Foreskin keratinocyte (primary cell): ENCODE results near the genes PON1 and DLX6.

DNA sequence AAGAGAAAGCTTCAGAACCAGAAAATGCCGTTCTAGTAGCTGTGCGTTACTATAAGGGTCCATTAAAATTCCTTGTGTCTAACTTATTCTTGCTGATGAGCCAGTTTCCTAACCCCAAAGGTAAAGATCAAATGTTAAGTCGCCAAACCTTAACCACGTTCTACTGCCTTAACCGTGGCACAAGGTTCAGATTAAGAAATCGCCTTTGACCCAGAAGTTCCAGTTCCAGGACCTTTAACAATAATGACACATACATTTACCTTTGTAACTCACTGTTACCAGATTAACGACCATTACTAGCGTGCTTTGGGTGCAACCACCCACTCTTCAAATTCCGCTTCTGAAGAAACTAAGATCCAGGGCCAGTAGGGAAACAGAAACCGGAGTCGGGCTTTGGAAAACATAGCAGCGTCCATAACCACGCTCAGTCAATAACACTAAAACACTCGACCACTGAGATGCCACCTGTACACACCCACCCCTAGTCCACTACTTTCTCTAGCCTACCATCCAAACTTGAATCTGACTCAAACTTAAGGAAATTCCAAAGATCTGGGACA is 596 bp downstream of the BET1 start:
- RAMPAGE, total RNA, result no peak

- RAMPAGE, total RNA, result no peak
These were observed 48.3 kb upstream of the BET1 start for GRCh38 chr7:94052491-94052831.

DNA sequence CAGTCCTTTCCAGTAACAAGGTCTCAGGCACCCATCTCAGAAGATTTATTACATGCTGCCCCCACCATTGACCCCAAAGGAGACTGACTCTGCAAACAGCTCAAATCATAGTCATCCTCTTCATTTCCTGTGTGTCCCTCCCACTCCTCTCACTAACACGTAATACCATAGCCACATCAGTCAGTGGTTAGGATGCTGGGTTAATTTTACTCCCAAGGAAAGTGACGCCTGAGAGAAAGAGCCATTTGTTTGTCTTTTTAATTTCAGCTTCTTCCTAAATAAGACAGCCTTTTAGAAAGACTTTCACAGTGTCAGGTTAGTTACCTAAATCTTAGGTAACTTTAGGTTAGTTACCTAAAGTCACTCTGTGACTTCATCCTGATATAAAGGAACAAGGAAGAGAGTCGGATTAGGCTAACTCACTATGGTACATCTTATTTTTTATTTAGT is 56.7 kb upstream of the BET1 start:
- RAMPAGE, total RNA, result no peak

DNA sequence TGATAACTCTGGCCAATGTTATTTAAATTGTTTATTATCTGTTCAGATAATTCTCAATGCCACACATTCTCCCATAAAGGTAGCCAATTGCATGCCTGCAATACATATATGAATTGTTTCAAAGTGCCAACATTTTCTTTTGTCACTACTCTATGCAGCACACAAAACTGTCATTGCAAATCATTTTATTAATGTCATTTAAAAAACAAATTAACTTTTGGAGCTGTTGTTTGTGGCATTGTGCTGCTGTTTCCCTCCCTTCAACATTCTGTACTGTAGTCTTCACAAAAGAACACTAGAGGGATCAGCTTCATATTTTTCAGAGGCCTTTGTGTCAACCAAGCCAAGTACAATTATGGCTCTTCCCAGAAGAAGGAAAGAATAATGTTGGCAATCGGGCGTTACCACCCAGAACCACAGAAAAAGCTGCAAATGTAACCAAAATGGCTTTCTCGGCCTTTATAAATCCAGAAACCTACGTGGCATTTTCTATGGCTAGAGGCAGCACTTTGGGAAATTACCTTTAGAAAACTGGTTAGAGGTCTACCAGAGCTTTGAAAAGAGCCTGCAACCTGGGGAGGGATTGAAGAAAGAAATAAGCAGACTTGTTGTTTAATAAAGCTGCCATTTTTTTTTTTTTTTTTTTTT is 98.9 kb upstream of the COL1A2 start:
- RAMPAGE, total RNA, result no peak

GRCh38 chr7:94393163-94393958 is 1.3 kb upstream of the COL1A2 start:
- RAMPAGE, total RNA, result no peak

- RAMPAGE, total RNA, result no peak
These were observed 22.8 kb downstream of the COL1A2 start for GRCh38 chr7:94417559-94417917.

- RAMPAGE, total RNA, result no peak
These were observed 164.0 kb downstream of the PPP1R9A start for GRCh38 chr7:95071352-95071779.

GRCh38 chr7:95324260-95324963 is at the start of gene PON1:
TSS of gene PON1 (minus strand) at chr7:95324532.
- RAMPAGE, total RNA, result no peak

DNA sequence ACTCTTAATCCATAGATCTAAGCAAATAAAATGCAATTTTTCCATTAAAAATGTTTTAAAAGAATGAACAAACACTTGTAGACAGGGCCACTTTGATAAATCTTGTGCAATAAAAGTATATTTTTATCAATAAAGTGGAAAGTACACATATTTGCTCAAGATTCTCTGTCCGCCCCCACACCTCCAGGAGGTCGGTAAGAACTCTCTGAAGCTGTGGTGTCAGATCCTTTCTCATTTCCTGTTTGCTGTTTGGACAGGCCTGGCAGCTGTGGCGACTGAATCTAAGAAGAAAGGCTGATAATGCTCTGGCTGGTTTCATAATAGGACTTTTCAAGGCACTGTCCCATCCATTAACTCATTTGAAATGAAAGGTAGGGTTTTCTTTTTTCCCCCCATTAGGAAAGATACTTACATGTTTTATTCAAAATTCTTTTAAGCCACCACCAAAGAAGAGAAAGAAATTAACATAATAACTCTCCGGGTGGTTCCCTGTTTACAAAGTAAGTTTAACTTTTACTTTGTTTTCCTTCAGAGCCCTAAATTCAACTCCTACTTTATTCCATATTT is 15.2 kb upstream of the ASB4 start:
- RAMPAGE, total RNA, result no peak

DNA sequence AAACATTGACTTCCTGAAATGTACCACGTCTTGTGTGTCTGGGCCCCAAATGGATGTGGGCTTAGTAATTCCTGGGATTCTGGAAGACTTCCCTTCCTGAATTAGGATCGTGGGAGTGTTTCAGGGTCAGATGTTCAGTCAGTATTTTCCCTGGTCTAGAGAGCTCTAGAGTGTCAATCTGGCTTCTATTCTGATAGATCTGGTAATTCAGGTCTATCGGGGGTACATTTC is 11.6 kb downstream of the DYNC1I1 start:
- RAMPAGE, total RNA, result no peak

GRCh38 chr7:96188532-96189175 is 133.2 kb downstream of the SLC25A13 start:
- RAMPAGE, total RNA, result no peak

GRCh38 chr7:96264056-96264515 is 57.8 kb downstream of the SLC25A13 start:
- RAMPAGE, total RNA, result no peak

GRCh38 chr7:96949713-96950317 is 55.5 kb upstream of the DLX6 start:
- RAMPAGE, total RNA, result no peak

- RAMPAGE, total RNA, result no peak
These were observed at the start of gene DLX6 for GRCh38 chr7:97005123-97005846. TSS of gene DLX6 (plus strand) at chr7:97005553.

DNA sequence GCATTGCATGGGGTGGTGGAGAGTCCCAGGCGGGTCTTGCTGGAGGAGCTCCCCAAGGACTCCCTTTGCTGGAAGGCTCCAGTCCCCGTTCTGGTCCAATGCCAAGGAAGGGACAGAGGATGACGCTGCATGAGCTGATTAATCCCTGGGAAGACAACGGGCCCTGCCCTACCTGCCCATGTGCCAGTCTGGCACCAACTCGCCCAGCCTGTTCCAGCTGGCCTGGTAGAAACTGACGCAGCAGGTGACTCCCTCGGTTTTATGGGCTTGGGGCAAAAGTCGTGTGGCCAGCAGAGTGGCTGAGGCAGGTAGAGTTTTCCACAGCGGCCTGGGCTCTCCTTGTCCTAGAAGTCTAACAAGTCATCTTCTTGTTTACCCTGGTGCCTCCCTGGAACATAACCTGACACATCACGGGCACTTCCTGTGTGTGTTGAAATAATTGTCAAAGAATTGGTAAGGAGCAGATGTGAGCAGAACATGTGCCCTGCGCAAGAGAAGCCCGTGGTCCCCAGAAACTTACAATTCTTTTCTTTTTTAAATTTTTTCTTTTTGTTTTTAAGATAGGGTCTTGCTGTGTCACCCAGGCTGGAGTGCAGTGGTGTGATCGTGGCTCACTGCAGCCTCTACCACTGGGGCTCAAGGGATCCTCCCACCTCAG is 20.3 kb upstream of the LMTK2 start:
- RAMPAGE, total RNA, result no peak

DNA sequence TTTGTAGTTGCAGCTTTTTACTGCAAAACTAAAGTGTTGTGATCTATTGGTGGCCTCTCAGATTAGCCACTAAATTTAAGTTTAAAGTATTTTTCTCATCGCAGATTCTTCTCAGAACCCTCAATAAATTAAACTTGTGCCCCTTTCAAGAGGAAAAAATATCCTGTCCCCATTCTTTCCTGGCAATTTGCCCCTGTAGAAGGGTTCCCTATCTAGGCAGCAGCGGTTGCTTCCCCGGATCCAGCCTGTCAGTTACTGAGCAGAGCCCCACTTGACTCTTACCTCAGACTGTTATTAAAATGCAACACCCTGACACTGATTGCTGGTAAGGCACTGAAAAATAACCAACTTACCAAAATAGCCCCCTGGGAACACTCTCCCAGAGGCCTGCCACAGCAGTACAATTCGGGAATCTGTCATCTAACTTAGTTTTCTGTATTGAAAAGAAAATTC is 13.9 kb downstream of the LMTK2 start:
- RAMPAGE, total RNA, result no peak

GRCh38 chr7:98202336-98203090 is 8.7 kb upstream of the BHLHA15 start:
- RAMPAGE, total RNA, result no peak

GRCh38 chr7:98203106-98203815 is 8.0 kb upstream of the BHLHA15 start:
- RAMPAGE, total RNA, result no peak

DNA sequence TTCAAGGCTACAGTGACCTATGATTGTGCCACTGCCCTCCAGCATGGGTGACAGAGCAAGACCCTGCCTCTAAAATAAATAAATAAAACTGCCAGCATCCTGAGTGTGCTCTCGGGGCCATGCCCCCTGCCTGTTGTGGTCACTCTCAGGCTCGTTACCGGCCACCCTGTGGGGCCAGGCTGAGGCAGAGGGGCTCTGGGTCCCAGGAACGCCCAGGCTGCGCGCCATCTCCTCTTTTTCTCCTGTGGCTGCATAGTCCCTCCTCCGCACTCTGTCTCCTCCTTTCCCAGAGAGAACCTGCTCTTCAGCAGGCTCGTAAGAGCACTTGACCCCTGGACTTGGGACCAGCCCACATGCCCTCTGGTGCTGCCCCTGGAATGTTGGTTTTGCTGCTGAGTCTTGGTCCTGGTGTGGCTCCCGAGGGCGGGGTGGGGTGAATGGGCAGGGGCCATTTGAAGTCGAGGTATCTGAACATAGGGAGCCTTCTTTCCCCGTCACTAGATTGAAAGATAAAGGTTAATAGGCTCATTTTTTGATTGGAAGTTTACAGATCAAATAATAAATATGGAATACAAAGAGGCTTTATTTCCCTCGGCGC is 6.6 kb upstream of the BHLHA15 start:
- RAMPAGE, total RNA, result no peak

DNA sequence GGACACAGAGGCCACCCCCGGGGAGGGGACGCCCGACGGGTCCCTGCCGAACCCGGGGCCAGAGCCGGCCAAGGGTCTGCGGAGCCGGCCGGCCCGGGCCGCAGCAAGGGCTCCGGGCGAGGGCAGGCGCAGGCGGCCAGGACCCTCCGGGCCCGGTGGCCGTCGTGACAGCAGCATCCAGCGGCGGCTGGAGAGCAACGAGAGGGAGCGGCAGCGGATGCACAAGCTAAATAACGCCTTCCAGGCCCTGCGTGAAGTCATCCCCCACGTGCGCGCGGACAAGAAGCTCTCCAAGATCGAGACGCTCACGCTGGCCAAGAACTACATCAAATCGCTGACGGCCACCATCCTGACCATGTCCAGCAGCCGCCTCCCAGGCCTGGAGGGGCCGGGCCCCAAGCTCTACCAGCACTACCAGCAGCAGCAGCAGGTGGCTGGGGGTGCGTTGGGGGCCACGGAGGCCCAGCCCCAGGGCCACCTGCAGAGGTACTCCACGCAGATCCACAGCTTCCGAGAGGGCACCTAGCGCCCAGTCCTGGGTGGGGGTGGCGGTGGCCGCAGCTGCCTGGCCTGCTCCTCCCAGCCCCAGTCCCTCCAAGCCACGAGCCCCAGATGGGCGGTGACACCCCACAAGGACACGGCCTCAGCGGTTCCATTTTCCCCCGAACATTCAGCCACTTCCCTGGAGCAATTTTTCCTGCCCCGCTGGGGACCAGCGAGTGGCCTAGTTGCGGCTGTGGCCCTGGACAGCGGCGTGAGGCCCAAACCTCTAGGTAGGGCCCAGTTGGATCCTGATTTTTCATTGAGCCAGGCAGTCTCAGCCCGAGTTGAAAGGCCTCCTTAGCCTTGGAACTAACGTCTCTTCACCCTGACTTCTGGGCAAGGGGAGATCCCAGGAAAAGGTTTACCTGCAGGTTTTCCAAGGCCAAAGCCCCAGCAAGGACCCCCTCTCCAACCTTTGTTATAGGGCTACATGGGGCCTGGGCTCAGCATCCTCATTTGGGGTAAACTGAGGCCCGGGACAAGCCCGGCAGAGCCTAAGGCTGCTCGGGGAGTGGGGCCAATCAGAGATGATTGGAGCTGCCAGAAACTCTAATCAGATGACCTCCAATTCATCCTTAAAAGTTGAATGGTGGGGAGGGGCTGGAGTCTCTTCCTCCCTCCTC is 1.5 kb downstream of the BHLHA15 start:
- RAMPAGE, total RNA, result no peak